Placental pericyte (primary cell): Measurements from ENCODE around the genes SLC16A7 and TBC1D30.

GRCh38 chr12:57845689-57846331 is 719 bp downstream of the CTDSP2 start:
- CAGE, long polyA plus RNA = no peak

DNA sequence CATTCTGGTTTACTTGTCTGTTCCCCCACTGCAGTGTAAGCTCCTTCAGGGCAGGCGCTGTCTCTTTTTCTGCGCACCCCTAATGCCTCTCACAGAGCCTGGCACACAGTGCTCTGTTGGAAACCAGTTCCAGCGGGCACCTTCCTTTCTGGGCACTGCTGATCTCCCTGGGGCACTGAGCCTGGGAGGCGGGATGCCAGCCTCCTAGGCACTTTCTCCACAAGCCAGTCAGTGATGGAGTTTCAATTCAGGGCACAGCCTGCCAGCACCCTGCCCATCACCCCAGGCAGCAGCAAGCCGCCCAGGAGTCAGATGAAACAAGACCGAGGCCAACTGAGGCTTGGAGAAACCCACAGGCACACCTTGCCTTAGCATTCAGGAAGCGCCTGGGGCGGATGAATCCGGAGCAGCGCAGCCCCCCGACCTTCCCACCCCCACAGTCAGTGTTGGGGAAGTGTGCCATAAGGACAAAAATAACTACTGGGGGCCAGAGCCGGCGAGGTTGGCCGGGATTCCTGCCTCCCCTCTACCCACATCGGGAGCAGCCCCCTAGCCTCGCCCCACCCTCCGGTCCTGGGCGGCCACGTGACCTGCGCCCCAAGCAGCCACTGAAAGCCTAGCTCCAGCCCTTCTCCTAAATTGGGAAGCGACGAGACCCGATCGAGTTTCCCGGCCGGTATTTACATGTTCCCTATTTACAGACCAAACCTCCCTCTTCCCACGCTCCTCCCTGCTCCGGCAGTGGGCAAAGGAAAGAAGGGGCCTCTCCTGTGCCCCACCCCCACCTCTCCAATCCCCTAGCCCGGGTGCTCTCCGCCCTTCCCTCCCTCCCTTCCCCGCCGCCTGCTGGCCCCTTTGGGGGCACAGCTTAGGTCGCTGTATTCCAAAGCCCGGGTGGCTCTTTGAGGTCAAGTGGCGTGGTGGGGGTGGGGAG is 5.9 kb upstream of the CTDSP2 start:
- CAGE, long polyA plus RNA = no peak

DNA sequence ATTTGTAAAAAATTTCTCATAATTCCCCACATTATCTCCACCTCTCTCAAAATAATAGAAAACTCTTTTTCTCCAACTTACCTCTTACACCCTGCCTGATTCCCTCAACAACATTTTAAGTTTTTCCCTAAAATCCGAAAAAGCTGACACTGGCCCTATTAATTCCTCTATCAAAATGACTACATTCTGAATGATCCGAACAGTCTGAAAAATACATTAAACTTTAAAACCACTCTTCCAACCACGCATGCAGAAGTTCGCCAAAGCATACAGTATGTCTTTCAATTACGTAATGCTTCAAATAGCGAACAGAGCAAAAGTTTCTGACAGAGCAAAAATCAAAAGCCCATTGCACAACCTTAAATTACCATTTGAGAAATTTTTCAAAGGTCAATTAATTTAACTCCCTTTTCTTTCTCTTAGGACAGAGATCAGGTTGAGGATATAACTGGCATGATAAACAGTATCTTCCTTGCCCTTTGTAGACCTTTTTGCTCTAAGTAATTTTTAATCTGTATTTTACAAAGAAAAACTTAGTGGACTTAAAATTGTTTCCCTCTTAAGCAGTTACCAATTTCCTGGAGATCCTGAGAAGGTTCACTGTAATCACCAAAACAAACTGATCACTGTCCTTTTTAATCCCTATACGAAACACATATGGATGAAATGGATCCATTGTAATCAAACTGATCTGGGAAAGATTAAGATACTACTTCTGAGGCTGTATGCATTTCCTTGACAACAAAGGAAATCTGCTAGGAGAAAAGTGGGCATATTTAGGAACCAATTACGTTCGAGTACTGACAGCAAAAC is 33.1 kb downstream of the LRIG3 start:
- CAGE, long polyA plus RNA = no peak

DNA sequence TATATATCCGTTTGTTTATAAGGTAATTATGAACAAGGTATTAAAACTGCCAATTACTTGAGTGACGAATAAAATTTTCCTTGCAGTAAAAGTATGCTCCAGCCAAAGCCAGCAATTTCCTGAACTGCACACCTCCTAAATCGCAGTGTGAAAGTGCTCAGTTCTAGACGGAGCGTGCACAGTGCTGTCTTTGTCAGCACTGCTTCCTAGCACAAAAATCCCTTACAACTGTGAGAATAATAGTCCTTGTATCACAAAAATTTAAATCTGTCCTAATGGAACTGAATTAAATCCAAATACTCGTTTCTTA is 26.3 kb downstream of the LRIG3 start:
- CAGE, long polyA plus RNA = no peak

DNA sequence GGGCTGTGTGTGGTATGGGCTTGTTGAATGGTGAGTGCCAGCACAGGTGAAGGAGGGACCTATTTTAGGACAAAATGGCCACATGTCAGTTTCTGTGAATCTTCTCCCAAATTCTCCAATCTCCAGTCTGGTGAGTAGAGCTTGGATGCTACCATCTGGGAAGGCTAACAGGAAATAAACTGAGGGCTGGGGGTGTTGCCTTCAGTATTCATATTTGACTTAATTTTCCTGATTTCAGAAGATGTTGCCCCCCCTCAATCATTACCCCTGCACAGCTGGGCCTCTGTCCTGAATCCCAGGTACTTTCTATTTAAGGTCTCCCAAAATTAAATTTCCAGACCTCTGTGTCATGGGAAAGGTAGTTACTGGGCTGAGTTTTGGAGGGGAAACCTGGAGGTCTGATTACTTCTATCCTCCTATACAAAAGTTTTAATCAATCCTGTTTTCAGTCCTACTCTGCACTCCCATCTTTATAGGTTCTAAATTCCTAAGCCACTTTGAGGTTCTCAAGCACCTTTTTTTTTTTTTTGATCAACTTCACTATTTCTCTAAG is 20.5 kb downstream of the LRIG3 start:
- CAGE, long polyA plus RNA = no peak

- CAGE, long polyA plus RNA = no peak
Observed at GRCh38 chr12:59077397-59078134, 157.3 kb upstream of the LRIG3 start.

GRCh38 chr12:59595967-59596892 is at the start of gene SLC16A7:
TSS of gene SLC16A7 (plus strand) at chr12:59596029.
- CAGE, long polyA plus RNA = no peak

DNA sequence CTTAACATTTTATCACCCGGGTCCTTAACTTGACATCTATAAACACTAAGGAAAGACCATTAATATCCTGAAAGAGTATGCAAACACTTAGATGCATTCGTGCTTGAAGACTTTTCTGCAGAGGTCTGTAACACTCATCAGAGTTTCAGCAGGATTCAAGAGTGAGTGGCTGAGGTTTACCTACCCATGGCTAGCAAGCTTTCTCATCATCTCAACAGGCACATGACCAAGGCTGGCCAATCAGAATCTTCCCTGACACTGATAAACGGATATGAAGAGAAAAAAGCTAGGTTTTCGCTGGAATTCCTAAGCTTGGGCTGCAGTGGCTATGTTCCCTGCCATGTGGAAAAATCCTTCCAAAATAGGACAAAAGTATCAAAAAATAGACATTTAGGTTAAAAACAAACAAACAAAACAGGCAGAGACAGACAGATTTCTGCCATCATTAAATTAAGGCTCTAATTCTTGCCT is 94.4 kb downstream of the TAFA2 start:
- CAGE, long polyA plus RNA = no peak

GRCh38 chr12:62408123-62408338 is 58.6 kb upstream of the MON2 start:
- CAGE, long polyA plus RNA = no peak

DNA sequence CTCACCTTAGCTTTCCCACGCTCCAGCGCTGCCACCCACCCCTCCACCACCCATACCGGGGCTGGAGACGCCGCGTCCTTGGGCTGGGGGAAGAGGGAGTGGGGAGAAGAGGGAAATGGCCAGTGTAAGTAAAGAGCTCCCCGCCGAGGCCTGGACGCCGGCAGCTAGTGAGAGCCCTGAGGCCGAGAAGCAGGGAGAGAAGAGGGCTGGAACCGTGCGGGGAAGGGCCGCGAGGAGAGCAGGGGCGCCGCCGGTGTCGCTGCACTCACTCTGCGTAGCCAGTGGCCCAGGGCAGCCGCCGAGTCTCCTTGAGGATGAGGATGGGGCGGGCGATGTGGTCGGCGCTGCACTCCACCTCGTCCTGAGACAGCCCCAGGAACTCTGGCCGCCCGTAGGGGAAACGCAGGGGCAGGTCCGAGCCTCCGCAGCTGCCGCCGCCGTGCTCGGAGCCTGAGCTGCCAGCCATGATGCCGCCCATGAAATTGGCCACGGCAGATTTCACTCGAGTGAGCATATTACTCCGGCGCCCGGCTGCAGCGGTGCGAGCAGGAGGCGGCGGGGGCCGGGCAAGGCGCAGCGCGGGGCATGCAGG is 631 bp downstream of the PPM1H start:
- CAGE, long polyA plus RNA = no peak

DNA sequence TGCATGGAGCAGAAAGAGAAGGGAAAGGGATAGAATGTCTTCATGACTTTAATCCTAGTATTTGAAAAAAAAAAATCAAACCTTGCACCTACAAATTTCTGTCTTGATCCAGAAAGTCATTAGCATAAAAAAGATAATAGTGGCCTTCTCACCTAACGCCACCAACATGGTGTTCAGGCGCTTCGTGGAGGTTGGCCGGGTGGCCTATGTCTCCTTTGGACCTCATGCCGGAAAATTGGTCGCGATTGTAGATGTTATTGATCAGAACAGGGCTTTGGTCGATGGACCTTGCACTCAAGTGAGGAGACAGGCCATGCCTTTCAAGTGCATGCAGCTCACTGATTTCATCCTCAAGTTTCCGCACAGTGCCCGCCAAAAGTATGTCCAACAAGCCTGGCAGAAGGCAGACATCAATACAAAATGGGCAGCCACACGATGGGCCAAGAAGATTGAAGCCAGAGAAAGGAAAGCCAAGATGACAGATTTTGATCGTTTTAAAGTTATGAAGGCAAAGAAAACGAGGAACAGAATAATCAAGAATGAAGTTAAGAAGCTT is 30.3 kb upstream of the PPM1H start:
- CAGE, long polyA plus RNA = no peak

GRCh38 chr12:63151449-63152075 is 561 bp upstream of the AVPR1A start:
- CAGE, long polyA plus RNA = no peak

GRCh38 chr12:63715257-63715650 is 47.0 kb upstream of the DPY19L2 start:
- CAGE, long polyA plus RNA = no peak

DNA sequence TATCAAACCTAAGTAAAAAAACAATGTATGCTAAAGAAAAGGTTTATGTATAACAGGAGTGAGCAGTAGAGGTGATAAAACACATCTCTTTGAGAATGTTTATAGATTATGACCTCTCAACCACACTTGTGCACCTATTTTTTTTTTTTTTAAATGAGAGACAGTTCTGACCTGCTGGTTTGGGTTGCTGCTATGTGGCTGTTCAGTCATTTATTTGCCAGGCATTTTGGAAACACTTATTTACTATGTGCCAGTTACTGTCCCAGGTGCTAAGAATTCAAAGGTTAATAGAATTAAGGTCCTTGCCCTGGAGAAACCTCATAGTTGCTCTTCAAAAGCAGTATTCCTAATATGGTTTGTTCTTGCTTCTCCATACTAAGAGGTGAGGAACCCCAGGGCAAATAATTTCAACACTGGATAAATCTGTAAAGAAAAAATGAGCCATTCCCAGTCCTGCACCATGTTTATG is 56.4 kb downstream of the SRGAP1 start:
- CAGE, long polyA plus RNA = no peak

DNA sequence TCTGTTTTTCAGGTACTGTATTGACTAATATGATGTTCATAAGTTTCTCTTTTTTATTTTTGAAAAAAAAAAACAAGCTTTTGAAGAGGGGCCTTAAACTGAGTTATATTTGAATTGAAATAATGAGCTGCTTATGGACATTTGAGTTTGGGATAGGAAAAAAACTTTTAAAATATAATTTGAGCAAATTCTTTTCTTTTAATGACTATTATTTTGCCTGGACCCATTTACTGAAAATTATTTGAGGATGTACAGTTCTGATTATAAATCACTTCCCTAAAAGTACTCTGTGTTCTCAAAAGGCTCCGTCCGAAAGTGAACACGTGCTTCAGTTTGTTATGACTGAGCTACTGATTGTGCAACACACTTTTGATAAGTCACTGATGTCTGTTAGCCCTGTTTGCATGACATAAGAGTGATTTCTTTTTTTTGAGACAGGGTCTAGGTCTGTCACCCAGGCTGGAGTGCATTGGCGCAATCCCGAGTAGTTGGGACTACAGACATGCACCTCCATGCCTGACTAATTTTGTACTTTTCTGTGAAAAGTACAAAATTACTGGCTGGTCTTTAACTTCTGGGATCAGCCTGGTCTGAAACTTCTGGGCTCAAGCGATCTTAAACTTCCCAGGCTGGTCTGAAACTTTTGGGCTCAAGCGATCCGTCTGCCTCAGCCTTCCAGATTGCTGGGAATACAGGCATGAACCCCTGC is 111.3 kb downstream of the SRGAP1 start:
- CAGE, long polyA plus RNA = no peak

GRCh38 chr12:64673679-64674510 is 63.6 kb downstream of the RASSF3 start:
- CAGE, long polyA plus RNA = no peak

DNA sequence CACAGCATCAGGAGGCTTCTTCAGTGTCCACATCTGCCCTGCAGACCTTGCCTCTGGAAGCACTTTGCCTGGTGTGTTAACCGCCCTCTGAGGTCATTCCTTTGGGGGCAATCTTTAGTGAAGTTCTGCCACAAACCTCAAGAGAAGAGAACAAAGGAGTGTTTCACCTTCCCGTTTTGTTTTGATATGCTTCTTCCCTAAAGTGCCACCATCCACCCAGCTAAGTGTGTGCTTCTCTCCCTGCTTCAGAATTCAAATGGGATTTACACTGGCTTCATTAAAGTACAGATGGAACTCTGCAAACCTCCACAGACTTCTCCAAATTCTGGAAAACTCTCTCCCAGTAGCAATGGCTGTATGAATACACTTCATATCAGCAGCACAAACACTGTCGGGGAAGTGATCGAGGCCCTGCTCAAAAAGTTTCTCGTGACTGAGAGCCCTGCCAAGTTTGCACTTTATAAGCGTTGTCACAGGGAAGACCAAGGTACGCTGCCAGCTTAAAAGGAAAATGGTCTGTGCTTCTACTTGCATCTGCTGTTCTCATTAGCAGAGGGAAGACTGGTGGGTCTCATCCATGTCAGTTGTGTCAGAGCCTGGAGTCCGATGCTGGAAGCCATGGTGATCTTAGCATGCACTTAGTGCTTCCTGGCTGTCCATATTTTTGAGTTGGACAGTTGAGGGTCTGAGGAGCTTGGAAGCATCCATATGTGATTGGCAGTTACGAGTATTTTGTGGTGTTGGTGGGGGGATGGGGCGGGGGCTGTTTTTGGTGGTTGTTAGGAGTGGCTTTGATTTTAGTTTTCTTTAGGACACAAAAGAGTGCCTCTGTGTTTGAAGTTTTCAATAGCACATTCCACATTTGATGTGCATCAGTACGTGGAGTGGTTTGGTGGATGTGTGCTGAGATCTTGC is 71.0 kb downstream of the GNS start:
- CAGE, long polyA plus RNA = no peak

DNA sequence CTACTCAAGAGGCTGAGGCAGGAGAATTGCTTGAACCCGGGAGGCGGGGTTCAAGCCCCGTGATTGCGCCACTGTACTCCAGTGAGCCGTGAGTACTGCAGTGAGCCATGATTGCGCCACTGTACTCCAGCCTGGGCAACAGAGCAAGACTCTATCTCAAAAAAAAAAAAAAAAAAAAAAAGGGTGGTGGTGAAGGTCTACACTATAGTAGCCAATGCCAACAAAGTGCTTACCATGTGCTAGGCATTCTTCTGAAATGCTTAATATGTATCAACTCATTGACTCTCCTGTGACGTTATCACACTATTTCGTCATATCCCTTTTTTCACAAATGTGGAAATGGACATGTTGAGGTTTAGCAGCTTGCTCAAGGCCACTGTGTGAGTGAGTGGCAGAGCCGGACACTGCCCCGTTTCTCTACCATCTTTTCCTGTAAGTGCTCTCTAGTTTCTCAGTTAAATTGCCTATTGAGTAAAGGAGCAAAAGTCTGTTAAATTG is 59.5 kb downstream of the GNS start:
- CAGE, long polyA plus RNA = no peak

- CAGE, long polyA plus RNA = no peak
Observed at GRCh38 chr12:64824317-64824802, at the start of gene TBC1D30. TSS of gene TBC1D30 (plus strand) at chr12:64824647.

DNA sequence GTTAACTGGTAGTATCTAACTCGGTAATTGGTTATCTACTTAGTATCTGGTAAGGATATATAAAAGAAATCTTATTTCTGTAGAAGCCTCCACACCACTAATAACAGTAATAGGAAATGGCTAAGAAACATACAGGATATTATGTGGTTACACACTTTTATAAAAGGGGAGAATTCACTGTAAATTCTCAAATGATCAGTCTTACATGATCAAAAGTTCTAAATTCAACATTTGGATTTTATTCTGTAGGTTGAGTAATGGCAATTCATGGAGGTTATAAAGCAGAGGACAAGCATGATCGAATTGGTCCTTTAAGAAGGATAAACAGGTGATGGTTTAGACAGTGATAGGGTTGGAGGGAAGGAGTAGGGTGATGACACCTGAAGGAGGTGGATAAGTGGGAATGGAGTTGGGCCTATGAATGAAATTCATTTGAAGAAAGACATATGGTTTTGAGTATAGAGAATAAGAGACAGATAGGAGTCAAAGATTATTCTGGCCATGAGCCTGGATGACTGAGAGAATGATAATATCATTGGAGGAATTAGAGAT is 7.6 kb downstream of the LEMD3 start:
- CAGE, long polyA plus RNA = no peak